REH cell (cell line): ENCODE results near the gene POLH.

GRCh38 chr6:43129437-43130089 lies 41.5 kb upstream of the SRF start:
- PRO-cap, result no peak

- PRO-cap, result no peak
Observed at GRCh38 chr6:43143388-43143933, 27.6 kb upstream of the SRF start.

GRCh38 chr6:43169907-43170617 lies 1.0 kb upstream of the SRF start:
- PRO-cap, result no peak

GRCh38 chr6:43174701-43175180 lies 3.7 kb downstream of the SRF start:
- PRO-cap, result bidirectional peak, plus-strand start at chr6:43174852, minus-strand start at chr6:43174652

DNA sequence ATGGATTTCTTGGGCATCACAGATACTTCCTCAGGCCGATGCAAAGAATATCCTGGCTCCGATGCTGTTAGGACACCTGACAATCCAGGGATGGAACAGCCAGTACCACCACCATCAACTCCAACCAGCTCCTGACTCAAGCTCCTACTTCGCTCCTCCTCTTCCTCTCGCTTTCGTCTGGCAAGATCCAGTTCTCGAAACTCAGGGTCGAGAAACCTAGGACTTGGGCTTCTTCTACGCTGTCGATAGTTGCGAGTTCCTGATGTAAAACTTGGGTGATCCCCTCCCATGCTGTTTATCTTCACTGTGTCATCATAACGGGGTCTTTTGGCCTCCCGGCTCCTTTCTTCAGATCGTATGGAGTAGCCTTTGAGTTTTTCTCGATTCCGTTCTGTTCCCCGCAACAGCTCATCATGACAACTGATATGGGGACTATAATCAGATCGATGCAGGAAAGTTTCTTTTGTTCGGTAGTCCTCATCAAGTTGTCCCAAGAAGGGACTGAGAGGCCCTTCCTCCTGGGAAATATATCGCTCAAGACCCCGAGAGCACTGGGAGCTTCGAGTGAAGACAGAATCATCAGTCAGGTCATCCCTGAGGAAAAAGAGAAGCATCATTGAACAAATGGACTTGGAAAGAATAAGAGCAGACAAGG lies 12.1 kb downstream of the ZNF318 start:
- PRO-cap, result no peak

GRCh38 chr6:43575818-43576607 lies at the start of gene POLH:
Gene POLH (plus strand): TSS chr6:43576185.
- PRO-cap, result bidirectional peak, plus-strand start at chr6:43576185, minus-strand start at chr6:43576075

DNA sequence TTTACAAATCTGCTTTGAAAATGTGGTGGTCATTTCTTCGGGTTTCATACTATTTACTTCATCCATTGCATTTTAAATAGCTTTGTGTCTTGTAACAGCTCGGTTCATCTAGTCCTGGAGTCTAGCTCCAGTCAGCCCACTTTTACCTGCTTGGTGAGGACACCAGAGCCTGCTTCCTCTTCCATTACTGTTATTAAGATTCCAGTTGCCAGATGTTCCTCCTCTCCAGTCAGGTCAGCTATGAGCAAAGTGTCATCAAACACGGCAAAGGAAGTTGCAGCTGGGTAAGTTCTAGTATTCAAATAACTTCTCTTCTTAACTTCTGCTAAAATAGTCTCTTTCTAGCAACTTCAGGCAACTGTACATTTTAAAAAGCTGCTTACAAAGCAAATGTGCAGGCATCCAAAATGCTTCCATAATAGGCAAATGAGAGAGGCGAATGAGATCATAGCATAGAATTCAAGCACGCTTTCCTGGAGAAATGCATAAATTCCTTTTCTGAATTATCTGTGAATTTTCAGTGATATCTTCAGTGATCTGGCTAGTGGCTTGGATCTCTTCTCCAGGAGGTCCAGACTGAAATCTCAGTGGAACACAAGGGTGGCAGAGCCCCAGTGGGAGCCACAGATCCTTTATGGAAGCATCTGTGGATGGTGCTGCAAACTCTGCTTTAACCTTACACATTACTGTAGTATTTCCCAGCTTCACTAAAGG lies 18.5 kb upstream of the MRPS18A start:
- PRO-cap, result unidirectional peak, plus-strand start at position 333 of the sequence

- PRO-cap, result no peak
Observed at GRCh38 chr6:43709190-43709790, 21.7 kb upstream of the MRPS18A start.

DNA sequence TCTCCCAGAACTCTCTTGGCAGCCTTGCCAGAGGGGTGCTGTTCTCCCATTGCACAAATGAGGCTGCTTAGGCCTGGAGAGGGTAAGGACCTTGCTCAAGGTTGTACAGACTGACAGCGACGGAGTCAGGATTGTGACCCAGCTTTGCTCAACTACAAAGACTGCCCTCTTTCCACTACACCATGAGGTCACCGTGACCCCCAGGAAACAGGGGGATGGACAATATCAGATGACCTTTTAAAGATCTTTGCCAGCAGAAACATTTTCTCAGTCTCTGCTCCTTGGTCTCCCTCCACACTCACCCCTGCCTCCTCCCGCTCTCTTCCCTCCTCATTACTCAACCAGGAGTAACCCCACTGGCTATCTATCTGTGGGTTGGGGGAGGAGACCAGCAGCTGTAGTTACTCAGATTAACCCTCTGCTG lies 26.7 kb upstream of the MRPS18A start:
- PRO-cap, result no peak

GRCh38 chr6:43769067-43769571 lies 892 bp upstream of the VEGFA start:
- PRO-cap, result no peak

- PRO-cap, result no peak
Observed at GRCh38 chr6:43772215-43773238, 2.5 kb downstream of the VEGFA start.

GRCh38 chr6:43874225-43874721 lies 104.3 kb downstream of the VEGFA start:
- PRO-cap, result no peak

DNA sequence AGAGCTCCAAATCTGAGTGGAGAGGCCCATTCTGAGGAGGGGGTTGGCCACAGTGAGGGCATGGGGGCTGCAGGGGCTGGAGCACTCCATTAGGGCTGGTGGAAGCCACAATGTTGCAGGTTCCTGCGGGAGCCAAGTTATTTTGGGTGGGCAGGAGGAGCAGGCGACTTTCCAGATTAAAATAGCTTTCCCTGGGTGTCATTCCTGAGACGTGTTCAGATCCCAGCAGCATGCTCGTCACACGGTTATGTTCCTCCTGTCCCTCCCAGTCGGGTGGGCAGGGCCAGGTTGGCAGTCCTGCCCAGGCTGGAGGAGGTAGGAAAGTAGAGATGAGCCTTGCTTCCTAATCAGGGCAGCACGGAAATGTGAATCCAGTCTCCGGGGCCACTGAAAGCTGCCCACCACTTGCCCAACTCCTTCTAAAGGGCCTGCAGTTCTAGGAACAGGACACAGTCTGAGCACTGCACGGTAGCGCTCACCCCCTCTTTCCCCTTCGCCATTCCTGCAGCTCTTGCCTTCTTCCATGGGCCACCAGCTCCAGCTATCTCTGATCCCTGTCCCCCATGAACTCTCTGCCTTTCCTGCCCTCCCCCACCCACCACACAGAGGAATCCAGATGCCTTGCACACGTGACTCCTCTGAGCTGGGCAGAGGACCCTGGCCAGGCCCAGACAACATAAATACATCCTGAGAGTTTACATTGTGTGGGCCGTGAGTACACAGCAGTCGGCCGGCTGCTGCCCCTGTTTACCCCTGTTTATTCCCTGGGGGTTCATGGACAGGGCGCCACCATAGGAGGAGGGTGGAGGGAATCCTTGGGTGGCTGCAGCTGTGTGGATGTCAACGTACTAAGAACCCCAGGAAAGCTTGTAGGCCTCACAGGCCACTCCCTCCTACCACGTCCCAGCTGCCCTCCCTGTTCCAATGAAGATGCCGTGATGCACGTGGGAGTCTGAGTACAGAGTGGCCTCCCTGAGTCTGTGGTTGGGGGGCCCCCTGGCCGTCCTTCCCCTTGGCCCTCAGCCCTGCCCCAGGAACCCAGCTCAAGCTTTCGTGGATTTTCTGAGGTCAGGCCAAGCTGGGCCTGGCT lies 136.7 kb downstream of the MRPL14 start:
- PRO-cap, result no peak

DNA sequence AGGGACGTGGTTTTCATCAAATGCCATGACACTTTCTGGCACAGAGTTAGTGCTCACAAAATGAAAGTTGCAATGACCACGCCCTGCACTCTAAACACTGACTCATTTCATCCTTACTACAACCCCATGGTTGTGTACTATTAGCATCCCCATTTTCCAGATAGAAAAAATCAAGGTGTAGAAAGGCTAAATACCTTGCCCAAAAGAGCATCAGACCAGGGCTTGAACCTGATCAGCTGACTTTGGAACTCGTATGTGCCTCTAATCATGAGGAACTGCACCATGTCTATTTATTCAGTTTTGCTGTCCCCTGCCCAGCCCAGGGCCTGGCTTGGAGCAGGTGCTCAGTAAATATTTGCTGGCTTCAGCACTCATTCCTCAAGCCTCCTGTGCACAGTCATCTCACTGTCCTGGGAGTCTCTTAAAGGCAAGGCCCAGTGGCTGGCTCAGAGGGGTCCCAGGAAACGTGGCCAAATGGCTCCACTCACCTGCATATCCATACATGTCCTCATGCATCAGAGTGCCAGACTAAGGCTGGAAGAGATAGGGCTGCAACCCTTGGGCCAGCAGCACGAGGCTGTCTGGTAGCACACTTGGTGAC lies 77.8 kb downstream of the MRPL14 start:
- PRO-cap, result no peak

- PRO-cap, result no peak
Observed at GRCh38 chr6:44072547-44072901, 54.7 kb downstream of the MRPL14 start.

DNA sequence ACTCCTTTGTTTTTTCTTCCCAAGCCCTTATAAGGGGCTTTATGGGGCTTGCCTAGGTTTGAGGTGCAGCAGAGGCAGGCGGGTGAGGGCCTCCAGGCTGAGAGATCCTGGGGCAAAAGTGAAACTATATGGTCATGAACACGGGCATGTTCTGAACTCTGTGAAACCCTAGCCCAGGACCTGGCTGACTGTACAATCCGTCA lies 54.4 kb downstream of the MRPL14 start:
- PRO-cap, result no peak

- PRO-cap, result no peak
Observed at GRCh38 chr6:44116488-44117176, 10.6 kb downstream of the MRPL14 start.

GRCh38 chr6:44234672-44235206 lies 11.3 kb downstream of the SLC29A1 start:
- PRO-cap, result no peak

GRCh38 chr6:44246748-44247031 lies 211 bp upstream of the HSP90AB1 start:
- PRO-cap, result bidirectional peak, plus-strand start at chr6:44247101, minus-strand start at chr6:44246892

DNA sequence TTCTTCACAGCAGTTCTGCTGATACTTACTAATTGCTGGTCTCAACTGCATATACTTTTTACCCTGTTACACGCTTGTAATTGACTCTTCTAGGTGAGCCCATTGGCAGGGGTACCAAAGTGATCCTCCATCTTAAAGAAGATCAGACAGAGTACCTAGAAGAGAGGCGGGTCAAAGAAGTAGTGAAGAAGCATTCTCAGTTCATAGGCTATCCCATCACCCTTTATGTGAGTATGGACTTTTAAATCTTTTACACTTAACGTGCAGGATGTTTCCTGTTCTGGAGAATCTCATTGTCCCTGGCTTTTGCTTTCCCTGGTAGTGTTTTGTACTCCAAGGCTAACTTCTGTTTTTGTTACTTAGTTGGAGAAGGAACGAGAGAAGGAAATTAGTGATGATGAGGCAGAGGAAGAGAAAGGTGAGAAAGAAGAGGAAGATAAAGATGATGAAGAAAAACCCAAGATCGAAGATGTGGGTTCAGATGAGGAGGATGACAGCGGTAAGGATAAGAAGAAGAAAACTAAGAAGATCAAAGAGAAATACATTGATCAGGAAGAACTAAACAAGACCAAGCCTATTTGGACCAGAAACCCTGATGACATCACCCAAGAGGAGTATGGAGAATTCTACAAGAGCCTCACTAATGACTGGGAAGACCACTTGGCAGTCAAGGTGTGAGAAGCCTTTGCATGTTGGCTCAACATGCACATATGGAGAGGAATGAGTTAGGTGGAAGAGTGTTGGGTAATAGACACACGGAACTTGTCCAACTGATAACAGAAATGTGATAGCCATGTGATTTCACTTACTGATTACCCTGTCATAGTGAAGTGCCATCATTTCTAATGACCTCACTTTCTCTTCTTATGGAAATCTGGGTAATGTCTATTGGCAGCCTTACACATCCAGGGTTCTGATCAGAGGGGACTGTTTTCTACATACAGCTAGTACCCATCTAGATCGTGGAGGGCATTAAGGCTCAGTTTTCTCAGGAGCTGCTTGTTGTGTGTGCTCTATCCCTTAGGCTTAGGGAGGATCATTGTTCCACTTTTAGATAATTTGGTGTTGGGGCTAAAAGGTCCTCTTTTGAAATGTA lies 3.4 kb downstream of the HSP90AB1 start:
- PRO-cap, result no peak